LHCN-M2 (cell line): ENCODE data around the gene NDRG3.

DNA sequence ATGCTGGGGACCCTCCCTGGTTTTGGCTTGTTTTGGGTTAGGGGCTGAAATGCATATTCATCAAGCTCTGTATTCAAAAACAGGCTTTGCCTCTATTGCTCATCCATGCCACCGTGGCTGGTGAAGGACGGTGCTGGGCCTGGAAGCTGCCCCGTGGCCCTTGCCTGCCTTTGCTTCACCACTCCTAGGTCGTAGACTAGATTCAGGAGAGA lies 42.0 kb upstream of the EPB41L1 start:
- RAMPAGE, long total RNA, result no peak

- RAMPAGE, long total RNA, result no peak
Measured at GRCh38 chr20:36472358-36472821, 68.9 kb upstream of the MYL9 start.

DNA sequence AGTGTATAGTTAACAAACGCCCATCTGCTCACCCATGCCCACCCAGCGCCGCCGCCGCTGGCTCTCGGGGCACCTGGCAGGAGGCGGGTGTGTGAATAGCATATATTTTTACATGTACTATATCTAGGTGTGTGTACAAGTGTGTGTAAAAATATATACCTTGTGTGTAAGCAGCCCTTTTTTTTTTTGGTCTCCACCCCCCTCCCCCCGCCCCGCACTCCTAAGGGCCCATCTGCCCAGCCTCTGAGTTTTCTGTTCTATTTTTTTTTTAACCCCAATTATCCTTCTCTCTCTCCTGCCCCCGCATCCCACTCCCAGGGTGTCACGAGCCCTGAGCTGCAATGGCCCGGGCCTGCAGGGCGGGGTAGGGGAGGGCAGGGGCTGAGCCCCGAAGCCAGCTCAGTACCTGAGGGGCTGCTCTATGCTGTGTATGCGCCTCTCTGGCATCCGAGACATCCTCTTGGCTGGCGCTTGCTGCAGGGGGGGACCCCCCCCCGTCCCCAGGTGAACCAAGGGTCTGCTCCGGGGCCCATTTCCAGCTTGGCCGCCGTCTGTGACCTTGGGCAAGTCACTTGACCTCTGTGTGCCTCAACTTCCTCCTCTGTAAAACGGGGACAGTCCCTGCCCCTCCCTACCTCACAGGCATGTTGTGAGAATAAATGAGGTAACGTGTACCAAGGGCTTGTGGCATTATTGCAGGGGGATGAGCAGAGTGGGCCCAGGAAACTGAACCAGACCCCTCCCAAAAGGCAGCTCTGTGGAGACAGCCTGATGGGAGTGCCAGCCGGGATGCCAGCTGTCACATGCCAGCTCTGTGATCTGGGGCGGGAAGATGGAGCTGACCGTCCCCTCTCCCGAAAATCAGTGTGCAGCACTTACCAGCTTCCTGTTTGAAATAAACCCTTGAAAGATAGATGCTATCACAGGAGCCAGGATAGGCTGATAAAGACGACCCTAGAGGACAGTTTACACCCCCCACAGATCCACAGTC lies 13.1 kb upstream of the MYL9 start:
- RAMPAGE, long total RNA, result no peak

DNA sequence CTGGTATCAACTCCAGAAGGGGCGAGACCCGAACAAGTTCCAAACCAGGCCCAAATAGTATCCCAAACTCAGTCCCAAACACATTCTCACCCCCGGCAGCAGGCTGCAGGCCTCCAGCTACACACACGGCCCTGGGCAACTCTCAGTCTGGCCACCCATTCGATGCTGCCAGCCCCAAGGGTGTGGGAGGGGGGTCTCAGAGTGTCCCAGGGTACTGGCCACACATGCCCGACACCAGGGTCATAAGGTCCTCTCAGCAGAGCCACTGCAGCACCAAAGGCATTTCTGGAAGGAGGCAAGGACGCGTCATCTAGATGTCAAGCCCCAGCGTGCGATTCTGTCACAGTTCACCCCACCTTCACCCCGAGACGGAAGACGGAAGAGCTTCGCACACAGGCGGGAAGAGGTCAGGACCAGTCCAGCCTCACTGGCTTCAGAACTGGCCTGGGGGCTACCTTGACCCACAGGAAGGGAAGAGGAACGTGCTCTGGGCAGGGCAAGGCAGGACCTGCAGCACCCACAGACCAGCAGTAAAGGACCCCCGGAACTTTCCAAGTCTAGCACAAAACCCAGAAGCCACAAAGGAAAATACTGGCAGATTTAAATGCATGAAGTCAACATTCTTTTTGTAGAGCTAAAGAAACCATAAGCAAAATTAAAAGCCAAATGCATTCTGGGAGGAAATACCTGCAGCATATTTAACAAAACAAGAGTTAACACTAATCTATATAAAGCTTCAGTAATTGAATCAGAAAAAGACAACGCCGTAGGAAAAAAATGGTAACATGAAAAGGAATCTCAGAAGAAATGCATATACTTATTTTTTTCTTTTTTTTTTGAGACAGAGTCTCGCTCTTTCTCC lies 9.7 kb downstream of the MYL9 start:
- RAMPAGE, long total RNA, result no peak

- RAMPAGE, long total RNA, result start-site peak on the minus strand at chr20:36746084-36746108, 26 reads
Measured at GRCh38 chr20:36745383-36746560, at the start of gene NDRG3. TSS of gene NDRG3 (minus strand) at chr20:36746090.

DNA sequence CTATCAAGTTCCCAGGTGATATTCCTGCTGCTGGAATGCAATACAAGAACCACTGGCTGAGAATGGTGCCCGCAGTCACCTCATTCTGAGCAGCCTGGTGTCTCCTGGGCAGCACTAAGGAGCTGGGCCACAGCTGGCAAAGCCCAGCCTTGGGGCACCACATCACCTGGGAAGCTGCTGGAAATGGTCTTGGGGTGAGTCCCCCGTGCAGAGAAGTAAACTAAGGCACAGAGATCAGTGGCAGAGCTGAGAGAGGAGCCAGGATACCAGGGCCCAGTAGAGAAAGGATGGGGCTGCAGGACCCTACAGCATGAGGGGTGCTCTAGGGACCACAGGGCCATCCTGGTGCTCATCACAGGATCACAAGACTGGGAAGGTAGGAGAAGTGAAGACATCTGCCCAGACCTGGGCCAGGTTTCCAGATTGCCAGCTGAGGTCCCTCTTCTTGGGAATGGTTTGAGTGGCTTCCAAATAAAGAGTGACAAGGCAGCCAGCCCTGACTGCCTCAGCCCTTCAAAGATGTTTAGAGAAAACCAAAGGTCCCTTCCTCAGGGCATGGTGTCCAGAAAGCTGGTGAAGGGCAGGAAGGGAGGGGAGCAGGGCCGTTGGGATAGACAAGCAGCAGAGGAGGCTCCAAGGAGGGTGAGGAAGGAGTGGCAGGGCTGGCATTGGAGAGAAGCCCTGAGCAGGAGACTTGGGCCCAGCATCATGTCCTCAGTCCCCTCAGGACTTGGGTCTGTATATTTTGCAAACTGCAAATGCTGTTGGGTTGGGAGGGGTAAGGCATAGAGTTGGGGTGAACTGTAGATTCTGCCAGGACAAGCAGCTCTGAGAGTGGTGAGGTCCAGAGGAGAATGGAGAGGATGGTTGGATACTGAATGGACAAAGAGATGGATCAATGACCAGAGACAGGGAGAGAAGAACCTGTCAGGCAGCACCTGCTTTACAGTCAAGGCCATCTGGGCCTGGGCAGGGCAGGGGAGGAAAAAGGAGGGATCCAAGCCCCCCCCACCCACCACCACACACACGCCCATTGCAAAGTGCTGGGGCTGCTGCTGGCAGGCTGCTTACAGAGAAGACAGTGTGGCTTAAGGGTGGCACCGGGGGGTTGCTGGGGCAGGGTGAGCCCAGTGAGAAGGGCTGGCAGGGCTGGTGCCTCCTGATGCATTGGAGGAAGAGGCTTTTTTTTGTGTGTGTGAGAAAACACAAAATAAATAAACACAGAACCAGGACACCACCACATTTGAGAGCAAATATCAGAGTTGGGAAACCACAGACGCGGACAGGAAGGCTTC lies 5.3 kb upstream of the DSN1 start:
- RAMPAGE, long total RNA, result no peak

GRCh38 chr20:36856670-36856972 lies 6.7 kb downstream of the SOGA1 start:
- RAMPAGE, long total RNA, result no peak

DNA sequence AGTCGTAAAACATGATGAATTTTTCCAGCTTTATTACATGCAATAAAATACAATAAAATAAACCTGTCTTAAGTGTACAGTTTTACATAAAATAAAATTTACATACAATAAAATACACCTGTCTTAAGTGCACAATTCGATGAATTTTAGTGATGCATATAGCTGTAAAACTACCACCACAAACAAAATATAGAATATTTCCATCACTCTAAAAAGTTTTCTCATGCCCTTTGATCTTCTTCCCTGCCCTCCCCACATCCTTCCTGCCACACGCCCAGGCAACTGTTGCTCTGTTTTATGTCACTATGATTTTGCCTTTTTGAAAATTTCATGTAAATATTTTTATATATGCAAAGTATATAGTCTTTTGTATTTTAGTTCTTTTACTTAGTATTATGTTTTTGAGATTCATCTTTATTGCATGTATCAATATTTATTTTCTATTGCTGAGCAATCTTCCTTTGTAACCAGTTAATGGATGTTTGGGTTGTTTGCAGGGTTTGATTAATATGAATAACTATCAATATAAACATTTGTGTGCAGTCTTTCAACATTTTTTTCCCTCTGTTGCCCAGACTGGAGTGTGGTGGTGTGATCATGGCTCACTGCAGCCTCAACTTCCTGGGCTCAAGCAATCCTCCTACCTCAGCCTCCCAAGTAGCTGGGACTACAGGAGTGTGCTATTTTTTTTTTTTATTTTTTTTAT lies 23.7 kb upstream of the SAMHD1 start:
- RAMPAGE, long total RNA, result no peak

GRCh38 chr20:36988305-36989313 lies 37.1 kb upstream of the SAMHD1 start:
- RAMPAGE, long total RNA, result no peak

- RAMPAGE, long total RNA, result no peak
Measured at GRCh38 chr20:37295465-37296100, 6.1 kb downstream of the MANBAL start.

DNA sequence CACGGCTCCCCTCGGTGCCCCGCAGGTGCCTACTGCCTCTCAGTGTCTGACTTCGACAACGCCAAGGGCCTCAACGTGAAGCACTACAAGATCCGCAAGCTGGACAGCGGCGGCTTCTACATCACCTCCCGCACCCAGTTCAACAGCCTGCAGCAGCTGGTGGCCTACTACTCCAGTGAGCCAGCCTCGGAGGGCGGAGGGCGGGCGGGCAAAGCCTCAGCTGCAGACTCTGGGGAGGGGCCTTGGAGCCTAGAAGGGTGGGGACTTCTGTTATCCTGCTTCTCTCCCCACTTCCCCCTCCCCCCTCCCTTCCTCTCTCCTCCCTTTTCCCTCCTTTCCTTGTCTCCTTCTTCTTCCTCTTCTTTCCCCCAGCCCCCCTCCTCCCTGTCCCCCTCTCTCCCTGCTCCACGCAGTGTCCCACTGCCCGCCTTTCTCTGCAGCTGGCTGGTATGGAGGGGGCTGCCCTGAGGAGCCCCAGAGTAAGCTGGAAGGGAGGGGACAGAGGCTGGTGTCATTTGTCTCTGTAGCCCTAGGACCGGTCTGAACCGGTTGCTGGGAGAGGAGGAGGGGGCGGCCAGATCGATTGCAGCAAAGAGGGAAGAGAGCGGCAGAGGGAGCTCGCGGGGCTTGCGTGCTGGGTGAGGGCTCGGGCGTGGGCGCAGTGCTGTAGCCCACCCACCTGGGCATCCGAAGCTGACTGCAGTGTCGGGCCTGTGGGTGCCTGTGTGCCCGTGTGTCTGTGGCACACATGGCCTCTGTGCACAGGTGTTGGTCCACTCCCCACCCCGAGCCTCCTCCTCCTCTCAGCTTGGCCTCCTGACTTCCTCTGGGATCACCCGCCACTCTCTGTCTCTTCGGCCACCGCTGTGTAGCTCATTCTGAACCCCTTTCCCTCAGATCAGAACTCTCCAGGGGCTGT lies 50.5 kb downstream of the SRC start:
- RAMPAGE, long total RNA, result no peak

GRCh38 chr20:37406173-37407113 lies 60.5 kb downstream of the SRC start:
- RAMPAGE, long total RNA, result no peak

- RAMPAGE, long total RNA, result no peak
Measured at GRCh38 chr20:37504133-37505451, 16.5 kb upstream of the NNAT start.

GRCh38 chr20:37745596-37746039 lies 51.8 kb downstream of the CTNNBL1 start:
- RAMPAGE, long total RNA, result no peak

DNA sequence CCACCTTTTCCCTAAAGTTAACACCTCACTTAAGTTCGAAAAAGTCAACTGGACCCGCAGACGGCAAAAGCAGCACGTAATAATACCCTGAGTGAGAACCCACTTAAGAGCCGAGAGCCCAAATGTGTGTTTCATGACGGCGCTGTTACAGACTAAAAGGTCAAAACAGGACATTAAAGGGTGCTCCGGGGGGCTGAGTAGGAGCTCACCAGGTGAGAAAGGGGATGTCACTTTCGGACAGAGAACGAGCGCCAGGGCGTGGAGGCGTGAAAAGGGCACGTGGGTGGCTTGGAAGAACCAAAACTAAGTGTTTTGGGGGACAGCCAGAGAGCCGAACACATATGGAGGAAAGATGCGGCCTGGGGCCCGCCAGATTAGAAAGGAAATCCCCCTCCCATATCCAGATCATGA lies 345 bp downstream of the TTI1 start:
- RAMPAGE, long total RNA, result no peak

GRCh38 chr20:38034297-38034746 lies 776 bp downstream of the RPRD1B start:
- RAMPAGE, long total RNA, result no peak

- RAMPAGE, long total RNA, result no peak
Measured at GRCh38 chr20:38069848-38070678, 36.5 kb downstream of the RPRD1B start.

- RAMPAGE, long total RNA, result no peak
Measured at GRCh38 chr20:38086409-38086998, 53.0 kb downstream of the RPRD1B start.

DNA sequence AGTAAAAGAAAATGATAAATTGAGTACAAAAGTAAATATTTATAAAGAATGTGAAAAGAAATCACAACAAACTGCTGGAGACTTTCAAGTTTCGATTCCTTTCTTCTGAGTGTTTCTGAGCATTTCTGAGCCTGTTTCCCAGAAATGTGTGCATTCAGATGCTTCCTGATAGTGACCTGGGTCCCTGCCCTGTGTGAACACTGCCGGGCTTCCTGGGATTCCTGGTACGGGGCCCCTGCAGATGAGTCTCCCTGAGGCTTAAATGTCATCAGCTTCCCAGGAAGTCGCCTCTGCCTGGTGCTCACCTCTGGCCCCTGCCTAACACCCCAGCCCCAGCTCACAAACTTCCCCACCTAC lies 42.1 kb downstream of the TGM2 start:
- RAMPAGE, long total RNA, result no peak

DNA sequence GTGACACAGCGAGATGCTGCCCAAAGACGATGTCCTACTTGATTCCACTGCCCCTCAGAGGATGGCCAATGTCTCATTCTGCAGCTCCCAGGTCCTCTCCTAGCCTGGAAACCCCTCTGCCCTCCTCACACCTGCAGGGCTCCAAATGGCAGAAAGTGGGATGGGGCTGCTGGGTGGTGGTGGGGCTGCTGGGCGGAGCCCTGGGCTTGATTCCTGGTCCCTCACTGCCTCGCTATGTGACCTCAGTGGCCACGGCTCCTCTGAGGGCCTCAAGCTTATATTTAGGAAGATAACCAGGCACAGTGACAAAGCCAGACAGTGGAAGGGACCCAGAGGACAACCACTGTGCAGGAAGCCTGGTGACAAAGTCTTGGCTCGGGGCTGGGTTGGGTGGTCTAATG lies 28.5 kb downstream of the TGM2 start:
- RAMPAGE, long total RNA, result no peak